Measurements from ENCODE around the genes ACTR3B and RBM33.

DNA sequence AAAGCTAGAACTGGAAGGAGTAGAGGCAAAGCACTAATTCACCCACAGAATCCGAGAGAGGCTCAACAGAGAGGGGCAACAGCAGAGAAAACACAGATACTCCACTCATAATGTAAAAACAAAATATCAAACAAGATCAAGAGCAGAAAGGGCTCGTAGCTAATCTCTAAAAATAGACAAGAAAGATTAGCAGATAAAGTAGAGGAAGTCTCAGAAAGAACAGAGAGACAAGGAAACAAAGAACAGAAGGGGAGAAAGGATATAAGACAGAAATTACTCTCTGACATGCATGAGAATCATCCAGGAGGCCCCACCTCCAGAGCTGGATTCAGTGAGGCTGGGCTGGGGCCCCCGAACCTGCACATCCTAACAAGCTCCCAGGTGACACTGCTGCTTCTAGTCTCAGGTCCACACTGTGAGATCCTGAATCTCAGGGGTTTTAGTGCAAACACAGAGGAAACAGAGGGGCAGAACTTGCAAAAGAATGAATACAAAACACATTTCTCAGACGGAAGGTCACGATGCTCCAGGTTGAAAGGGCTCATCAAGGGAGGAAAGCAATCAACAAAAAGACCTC lies 117.8 kb downstream of the GALNT11 start:
- RRBS, result no CpG with 5 or more reads among the region's 5 CpGs

GRCh38 chr7:152144960-152145924 lies 119.8 kb downstream of the GALNT11 start:
- RRBS, result no CpG with 5 or more reads among the region's 15 CpGs

GRCh38 chr7:152161927-152162937 lies 136.8 kb downstream of the GALNT11 start:
- RRBS, result no CpG with 5 or more reads among the region's 9 CpGs

DNA sequence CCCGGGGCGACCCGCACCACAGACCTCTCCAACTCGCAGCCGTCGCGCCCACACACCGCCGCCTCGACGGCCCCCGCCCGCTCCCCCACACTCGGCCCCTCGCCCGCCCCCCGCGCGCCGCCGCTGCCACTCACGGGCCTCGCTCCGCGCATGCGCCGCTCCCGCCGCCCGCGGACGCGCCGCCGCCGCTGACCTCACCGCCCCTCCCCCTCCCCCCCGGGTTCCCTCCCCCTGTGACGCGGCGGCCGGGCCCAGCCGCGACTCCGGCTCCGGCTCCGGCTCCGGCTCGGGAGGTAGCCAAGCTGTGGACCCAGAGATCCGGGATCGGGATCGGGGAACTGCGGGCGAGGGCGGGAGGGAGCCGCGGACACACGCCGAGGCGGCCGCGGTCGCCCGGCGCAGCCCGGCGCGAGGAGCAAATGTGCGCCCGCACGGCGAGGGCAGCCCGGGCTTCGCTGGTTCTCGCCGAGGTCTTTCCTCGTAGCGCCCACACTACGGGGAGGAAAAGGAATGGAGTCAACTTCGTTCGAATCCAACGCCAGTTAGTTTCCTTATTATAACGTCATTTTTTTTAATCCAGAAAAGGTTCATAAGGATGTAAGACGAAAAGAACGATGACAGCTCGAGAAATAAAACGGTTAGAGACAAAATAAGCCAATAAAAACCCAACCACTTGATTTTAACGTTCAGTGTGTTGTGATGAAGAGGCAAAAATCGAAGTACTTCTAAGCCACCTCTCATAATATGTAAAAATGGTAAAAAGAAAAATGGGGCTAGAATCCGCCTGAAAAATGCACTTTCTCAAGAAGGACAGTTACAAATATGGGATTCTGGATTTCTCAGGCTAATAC lies 910 bp upstream of the KMT2C start:
- RRBS, result under 1% methylated on average over 14 of the region's 90 CpGs

DNA sequence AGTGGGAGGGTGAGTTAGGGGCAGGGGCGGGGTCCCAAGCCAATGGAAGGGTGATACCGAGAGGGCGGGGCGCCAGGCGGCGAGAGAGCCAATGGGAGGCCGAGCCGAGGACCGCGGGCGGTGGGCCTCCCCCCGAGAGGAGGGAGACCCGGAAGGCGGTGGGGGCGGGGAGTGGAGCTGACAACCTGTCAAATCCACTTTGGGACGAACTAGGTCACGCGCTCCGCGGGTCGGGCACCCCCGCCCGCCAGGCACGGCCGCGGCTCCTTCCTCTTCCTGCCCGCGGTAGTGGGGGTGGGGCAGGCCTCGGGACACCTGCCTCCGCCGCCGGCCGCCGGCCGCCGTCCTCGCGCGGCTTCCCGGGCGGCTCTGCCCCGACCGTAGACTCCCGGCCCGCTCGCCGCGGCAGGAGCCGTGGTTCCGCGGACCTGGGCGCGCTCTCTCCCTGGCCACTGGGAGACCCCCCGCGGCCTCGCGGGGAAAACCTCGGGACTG lies 28.1 kb upstream of the KMT2C start:
- RRBS, result no CpG with 5 or more reads among the region's 58 CpGs

- RRBS, result no CpG with 5 or more reads among the region's 22 CpGs
Measured at GRCh38 chr7:152553502-152554218, 117.9 kb upstream of the KMT2C start.

GRCh38 chr7:152759251-152759942 lies at the start of gene ACTR3B:
ACTR3B (plus strand) TSS chr7:152759752.
- RRBS, result under 1% methylated on average over 34 of the region's 56 CpGs

- RRBS, result 5% methylated on average over 36 of the region's 66 CpGs
Measured at GRCh38 chr7:152924998-152925894, 165.7 kb downstream of the ACTR3B start.

DNA sequence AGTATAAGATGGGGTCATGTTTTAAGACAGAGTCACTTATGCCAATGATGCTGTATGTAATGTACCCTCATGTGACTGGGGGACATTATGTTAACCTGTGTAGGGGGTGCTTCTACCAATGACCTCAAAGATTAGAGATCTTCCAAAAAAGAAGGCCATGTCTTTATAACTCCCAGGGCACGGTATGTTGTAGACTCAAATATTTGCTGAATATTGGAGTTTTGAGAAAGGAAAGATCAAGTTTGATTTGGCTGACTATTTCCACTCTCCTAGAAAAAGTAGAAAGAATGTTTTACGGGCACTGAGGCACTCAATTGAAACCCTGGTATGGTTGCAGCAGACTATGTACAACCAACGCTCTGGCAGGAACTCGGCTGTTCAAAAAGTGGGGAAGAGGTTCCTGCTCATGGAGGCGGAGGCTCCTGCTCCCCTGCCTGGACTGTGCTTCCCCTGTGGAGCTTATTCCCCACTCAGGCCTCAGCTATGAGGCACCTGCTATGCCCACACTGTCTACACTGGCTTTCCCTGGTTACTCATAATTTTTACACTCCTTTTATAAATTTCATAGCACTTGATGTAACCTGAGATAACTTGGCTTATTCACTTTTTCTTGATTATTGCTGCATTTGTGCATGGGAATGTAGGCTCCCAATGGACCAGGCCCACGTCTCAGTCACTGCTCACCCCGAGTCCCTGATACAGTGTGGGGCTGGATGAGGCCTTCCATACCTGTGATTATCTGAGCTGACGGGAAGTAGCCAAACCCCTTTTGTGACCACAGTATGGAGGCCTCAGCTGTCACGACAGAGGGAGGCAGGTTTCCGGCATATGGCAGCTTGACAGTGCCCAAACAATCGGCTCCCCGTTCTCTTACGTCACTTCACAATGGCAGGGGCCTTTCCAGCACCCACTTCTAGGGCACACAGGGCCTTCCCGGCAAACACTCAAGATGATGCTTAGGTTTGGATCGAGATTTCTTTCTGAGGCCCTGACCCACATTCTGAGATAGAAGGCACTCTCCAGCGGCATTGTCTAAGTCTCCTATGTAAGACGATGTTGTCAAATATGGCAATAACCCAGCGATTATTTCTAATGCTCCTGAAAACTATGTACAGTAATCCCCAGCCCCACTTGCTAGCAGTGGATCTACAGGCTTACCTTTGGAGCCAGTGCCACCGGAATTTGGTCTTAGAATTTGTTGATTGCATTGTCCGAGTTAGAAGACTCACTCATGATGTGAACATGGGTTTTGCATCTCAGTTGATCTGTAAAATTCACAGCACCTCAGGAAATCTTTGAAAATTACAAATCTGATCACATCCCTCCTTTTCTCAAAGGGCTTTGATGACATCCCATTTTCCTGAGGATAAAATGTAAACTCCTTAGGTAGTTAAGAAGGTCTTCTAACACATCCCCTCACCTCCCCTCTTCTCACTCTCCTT lies 645.3 kb downstream of the ACTR3B start:
- RRBS, result no CpG with 5 or more reads among the region's 20 CpGs

DNA sequence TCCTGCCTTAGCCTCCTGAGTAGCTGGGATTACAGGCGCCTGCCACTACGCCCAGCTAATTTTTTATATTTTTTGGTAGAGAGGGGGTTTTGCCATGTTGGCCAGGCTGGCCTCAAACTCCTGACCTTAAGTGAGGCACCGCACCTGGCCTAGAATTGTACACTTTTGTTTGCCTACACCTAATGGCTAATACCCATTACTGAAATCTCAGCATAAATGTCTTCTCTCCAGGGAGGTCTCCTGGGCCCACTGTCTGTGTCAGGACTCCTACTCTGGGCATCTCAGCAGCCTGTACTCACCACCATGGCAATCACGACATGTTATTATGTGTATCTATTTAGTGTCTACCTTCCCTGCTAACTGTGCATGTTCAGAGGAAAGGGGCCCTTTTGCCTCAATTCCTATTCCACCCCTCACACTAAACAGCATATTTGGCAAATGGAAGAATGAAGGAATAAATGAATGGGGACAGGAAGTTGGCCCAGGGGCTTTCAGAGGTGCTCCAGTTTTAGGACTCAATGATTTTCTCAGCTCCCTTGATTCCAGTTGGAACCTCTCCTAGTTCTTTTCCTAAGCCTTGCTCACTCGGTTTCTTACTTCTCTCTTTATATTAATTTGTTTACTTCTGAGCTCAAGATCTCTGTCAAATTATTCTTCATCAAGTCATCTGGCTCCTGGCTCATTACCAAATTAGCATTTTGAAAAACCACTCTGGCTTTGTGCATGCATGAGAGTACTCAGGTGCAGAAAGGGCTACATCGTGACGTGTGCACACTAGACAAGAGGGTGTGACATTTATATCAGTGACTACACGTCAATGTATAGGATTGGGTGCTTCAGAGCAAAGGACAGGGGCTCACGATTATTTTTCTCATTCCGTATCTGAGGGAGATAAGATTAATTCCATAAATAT lies 646.0 kb upstream of the DPP6 start:
- RRBS, result no CpG with 5 or more reads among the region's 10 CpGs

GRCh38 chr7:153665409-153665847 lies 386.8 kb upstream of the DPP6 start:
- RRBS, result no CpG with 5 or more reads among the region's 9 CpGs

- RRBS, result 5% methylated on average over 7 of the region's 42 CpGs
Measured at GRCh38 chr7:153886217-153886744, 165.9 kb upstream of the DPP6 start.

DNA sequence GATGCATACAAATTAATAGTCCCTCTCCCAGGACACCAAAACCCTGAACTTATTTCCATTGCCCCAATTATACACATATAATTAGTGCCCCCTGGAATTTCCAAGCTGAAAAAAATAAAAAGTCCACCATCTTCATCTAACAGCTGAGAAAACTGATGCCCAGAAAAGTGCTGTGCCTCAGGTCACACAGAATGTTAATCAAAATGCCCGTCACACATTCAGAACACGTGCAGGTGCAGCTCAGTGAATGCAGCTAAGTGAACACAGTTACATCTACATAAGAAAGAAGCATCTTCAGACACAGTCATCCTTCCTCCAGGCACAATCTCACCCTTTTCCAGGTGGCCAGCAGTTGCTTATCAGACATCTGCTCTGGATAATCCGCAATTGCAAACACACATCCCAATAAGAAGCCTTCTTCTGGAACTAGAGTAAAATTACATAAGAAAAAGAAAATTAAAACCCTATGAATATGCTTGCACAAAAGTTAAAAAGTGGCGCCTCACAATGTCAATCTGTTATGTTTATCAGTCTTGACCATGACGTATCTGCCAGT lies 35.4 kb downstream of the PAXIP1 start:
- RRBS, result no CpG with 5 or more reads among the region's 5 CpGs

- RRBS, result no CpG with 5 or more reads among the region's 12 CpGs
Measured at GRCh38 chr7:155285823-155286226, 11.9 kb upstream of the INSIG1 start.

GRCh38 chr7:155300661-155301459 lies 3.2 kb downstream of the INSIG1 start:
- RRBS, result no CpG with 5 or more reads among the region's 11 CpGs

DNA sequence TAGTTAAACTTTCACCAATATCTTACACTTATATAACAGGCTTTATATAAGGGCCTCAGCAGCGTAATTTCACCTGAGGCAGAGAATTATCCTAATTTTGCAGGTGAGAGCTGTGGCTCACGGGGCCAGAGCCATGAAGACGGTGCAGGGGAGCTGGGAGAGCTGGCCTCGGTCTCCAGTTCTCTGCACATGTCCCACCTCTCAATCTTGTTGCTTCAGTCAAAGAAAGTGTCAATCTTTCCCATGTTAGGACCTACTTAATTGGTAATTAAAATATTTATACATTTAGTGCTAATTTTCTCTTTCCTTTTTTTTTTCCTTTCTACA lies 10.2 kb downstream of the INSIG1 start:
- RRBS, result no CpG with 5 or more reads among the region's 4 CpGs

DNA sequence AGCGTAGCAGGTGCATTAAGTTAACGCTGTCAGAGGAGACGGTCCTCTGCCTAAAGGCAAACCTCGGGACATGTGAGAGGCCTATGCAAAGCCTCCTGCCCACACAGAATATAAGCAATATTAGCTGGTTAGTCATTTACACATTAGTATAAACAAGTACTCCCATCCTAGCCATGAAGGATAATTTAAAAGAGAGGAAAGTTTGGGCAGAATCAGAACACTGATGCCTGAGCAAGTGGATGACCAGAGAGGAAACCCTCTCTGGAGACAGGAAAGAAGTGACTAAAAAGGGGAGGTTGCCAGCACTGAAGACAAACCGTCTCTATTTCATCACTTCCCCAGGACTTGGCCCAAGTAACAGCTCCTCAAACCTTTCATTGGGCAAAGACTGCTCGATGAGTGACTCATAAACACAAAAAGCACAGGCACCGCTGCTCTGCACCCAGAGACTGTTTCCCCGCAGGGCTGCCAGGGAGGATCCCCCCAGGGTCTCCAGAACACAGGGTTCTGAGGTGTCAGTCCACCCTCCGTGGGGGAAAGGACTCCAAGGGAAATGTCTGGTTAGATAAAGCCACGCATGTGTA lies 59.7 kb downstream of the INSIG1 start:
- RRBS, result no CpG with 5 or more reads among the region's 10 CpGs

- RRBS, result 4% methylated on average over 3 of the region's 64 CpGs
Measured at GRCh38 chr7:155381768-155382446, 76.0 kb upstream of the EN2 start.

- RRBS, result no CpG with 5 or more reads among the region's 5 CpGs
Measured at GRCh38 chr7:155594942-155595493, 48.7 kb upstream of the CNPY1 start.

DNA sequence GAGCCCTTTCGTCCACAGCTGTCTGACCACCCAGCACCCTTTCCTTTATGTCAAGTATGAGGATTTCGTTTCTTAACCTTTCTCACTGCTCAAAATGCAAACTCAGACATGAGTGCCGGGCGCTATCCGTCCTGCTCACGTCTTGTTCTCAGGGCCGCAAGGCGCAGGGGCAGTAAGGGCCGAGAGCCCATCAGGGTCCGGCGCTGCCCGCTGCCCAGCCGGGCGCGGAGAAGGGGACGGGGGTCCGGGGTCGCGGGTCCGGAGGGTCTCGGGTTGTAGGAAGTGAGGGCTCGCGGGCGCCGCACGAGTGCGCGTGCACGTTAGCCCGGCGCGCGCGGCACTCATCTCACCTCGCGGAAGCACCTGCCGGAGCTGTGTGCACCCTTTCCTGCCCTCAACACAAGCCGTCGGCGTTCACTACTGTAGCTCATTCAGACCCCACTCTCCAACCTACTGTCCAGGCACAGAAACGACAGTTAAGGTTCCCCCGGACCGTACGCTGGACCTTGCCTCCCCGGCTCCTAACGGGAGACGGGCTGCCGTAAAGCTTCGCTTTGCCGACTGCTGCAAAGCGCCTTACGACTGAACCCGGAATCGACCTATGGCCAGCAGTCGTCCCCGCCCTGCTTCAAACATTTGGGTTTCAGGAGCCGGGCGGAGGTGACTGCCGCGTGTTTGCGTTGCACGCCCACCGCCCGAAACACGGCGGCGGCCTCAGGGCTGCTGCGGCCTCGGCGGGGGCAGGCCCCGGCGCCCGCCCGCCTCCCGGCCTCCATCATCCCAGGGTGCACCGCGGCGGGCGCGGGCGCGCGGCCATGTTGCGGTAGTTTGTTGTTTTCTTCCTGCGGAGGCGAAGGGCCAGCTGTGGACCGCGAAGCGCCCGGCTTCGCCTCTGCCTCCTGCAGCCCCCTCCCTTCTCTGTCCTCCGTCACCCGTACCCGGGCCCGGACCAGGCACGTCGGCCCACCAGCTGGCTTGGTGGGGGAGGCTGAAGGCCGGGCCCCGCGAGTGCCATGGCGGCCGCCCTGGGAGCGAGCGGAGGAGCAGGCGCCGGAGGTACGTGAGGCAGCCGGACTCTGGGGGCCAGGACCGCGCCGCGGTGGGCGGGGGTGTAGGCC lies at the start of gene RBM33:
Gene RBM33 (plus strand): TSS at position 798 of the 1,118 bp plus-strand sequence.
- RRBS, result 2% methylated on average over 66 of the region's 113 CpGs

Data from AG09319 (cell line).